ENCODE results near the genes KCNE4 and SCG2.

DNA sequence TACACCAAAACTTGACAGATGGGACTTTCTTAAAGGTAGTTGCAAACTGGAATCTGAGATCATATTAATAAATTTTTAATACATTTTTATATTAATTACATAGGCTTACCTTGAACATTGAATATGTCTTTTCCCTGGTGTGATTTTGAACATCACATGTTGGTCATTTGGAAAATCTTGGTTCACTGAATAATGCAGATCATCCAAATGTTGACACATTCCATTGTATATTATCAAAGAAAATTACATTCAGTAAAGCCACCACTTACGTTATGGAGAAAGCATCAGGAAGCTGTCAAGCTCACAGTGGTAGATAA, 597.0 kb downstream of the EPHA4 start:
- RRBS, result no CpG with 5 or more reads among the region's 1 CpG

- RRBS, result 99% methylated on average over 2 of the region's 7 CpGs
These were observed 116.7 kb downstream of the EPHA4 start for GRCh38 chr2:221455304-221455822.

DNA sequence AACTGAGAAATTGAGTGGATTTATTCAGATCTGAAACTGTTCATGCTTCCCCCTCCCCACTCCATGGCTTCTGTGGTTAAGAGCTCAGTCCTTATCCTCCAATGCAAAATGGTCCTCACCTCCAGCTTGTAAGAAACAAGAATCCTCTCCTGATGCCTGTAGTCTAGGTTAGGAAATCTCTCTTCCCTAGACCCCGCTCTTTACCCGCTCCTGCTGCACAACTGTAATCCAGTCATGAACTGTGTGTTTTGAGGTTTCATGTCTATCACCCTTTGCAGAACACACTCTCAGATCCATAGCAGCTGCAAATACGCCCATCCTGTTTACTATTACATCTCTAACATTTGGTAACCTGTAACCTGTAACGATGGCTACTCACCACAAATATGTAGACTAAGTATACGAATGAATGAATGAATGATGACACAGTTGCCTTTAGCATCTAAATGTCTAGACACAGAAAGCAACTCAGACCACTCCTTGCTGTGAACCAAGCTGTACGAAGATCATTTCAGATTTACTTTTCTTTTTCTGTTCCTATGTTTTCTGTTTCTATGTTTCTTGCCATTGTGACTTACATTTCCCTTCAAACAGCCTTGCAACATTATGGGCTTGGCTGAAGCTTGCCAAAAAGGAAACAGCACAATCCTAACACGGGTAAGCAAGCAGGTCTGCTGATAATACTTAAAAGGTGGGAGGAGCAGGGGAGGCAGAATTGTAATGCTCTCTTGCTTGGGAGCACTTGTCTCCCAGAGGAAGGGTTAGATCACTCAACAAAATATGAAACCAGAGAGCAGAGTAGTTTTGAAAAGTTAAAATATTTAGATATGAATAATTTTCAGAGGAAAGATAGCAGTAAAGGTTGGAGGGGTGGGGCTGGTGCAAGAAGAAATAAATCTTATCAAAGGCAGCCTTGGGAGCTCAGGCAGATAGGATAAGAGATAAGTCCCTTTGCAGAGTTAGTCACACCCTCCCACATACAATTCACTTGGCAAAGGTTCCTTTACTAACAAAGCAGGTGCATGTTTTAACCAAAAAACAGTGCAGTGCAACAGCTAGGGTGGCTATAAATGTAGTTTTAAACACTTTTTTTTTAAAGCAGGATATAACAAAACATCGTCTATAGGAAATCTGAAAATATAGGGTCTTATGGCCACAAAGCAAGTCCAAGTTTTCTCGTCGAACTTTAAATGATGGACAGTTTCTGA, 53.6 kb downstream of the EPHA4 start:
- RRBS, result no CpG with 5 or more reads among the region's 10 CpGs

GRCh38 chr2:221984357-221984779, 314.4 kb downstream of the PAX3 start:
- RRBS, result no CpG with 5 or more reads among the region's 13 CpGs

- RRBS, result 4% methylated on average over 18 of the region's 48 CpGs
These were observed 7.6 kb downstream of the PAX3 start for GRCh38 chr2:222290907-222291900.

- RRBS, result 6% methylated on average over 13 of the region's 44 CpGs
These were observed 1.7 kb downstream of the ENSG00000288658 start for GRCh38 chr2:222318117-222318804.

- RRBS, result no CpG with 5 or more reads among the region's 6 CpGs
These were observed 9.1 kb downstream of the SGPP2 start for GRCh38 chr2:222433324-222433906.

- RRBS, result no CpG with 5 or more reads among the region's 9 CpGs
These were observed 44.2 kb downstream of the MOGAT1 start for GRCh38 chr2:222715719-222716056.

DNA sequence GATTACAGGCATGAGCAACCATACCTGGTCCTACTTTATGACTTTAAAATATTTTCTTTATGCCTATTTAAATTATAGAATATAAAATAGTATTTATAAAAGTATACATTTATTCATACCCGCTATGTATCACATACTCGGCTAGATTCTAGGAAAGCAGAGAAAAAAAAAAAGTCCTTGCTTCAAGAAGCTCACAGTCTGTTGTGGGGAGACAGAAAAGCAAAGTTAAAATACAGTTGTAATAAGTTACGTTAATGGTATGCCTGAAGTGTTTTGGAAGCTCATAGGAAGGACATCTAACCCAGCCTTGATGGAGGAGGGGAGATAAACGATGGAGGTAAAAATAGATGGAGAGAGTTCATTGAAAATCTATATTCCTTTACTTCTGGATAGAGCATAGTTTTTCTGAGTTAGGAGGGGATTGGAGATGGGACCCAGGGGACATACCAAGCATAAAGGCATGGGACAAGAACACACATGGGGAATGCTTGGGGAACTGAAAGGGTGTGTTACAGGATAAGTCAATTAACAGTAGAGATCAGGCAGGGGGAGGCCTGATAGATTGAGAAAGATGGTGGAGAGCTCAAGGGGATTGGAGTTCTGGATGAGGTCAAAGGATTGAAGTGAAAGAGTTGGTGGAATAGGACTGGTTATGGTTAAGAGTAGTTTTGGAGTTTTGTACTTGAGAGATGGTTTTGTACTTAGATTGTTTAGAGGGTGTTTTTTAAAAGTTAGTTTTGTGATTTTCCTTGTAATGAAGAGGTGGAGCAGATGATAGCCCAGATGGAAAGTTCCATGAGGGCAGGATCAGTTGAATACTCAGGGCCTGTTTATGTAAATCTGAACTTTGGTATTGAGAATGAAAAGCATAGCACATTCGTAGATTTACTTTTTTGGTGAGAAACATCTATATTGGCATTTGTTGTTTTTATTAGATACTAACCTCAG, 16.0 kb downstream of the ACSL3 start:
- RRBS, result no CpG with 5 or more reads among the region's 5 CpGs

DNA sequence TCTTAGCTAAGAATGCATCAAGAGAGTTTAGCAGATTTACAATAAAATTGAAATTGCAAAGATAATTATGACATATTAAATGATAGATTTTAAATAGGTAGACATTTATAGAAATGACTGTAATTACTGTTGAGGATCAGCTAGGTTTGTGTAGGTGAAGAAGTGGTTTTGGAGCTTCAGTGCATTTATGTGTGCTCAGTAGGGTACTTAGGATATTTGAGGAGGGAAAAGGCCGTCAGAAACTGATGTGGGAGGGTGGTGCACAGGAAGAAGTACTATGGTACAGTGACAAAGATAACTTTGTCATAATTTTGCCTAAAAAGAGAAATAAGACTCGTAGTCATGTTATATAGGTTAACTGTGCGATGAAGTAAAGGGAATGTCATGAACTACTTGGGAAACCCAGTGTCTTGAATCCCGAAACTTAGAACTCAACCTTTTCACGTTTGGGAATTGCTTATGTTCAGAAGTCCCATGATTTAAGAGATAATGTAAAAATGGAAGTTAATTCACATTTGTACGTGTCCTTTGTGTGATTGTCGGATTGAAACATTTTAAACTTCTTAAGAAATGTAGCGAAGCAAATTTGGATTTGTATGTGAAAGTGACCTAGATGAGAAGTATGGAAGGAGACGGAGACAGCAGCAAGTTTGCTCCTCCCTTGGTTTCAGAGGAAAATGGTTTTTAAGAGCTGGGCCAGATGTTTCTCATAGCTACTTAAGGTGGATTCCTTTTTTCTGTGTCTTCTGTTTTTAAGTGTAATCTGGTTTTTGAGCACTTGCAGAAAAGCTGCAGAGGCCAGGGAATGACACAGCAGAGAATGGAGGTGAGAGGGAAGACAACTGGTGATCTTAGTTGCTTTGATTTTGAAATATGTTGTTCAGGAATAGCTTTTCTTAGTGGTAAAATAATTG, 28.5 kb downstream of the ACSL3 start:
- RRBS, result no CpG with 5 or more reads among the region's 9 CpGs

- RRBS, result no CpG with 5 or more reads among the region's 4 CpGs
These were observed 83.3 kb downstream of the ACSL3 start for GRCh38 chr2:222944061-222944579.

DNA sequence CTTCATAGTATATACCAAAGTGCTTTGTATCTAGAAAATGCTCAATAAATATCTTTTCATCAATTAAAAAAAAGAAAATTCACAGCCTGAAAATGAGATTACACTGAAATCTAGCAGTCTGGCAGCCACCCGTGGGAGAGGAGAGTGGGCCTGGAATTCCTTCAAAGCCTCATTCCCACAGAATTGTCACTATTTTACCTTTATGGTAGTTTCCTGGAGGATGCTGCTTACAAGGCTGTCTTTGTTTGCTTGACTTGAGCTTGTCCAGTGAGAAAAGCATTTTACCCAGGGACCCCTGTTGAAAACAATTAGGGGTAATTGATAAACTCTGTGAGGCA, 13.3 kb upstream of the KCNE4 start:
- RRBS, result no CpG with 5 or more reads among the region's 1 CpG

DNA sequence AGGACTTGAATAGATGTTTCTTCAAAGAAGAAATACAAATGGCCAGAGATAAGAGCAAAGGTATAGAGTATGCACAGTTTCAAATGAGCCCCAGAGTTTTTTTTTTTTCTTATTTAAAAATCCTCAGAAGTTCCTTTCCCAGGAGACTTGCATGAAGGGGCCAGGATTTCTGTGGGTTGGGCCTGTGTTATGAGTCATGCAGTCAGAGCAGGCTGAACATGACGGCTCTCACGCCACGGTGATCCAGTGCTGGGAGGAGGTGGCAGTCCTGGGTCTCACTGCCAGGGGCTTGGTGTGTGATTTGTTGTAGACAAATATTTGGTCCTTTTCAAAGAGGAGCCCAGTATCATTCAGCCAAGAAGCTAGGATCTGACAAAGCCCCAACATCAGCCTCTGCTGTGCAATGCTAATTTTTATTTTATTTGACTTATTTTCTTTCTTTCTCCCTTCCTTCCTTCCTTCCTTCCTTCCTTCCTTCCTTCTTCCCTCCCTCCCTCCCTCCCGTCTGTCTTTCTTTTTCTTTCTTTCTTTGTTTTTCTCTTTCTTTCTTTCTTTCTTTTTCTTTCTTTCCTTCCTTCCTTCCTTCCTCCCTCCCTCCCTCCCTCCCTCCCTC, 10.4 kb upstream of the KCNE4 start:
- RRBS, result no CpG with 5 or more reads among the region's 4 CpGs

DNA sequence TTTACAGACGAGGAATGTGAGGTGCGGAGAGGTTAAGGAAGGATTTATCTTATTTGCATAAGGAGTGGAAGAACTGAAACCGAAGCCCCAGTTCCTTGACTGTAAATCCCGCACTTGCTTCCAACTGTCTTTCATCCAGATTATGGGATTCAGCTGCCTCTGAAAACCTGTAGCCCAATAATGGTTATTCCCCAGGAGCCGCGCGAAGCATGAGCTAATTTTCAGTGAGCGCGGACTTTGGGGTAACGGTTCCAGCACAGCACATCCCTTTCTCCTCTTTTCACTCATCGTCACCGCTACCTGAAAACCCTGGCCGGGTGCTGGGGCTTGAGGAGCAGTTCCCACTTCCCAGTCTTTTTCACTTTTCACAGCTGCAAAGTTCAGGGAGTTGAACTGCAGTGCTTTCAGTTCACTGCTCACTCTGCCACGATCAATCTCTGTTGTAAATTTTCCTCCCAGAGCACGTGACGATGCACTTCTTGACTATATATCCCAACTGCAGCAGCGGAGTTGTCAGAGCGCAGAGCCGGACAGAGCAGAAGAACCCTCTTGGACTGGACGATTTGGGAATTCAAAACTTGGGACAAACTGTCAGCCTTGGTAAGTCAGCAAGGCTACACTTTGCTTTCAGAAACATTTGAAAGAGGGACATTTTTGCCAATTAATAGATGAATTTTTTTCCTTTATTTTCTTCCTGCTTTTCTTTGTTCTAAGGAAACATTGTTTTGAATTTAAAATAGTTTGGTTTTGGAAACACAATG, at the start of gene KCNE4:
KCNE4 (plus strand) TSS at position 516 of the 761 bp plus-strand sequence.
- RRBS, result no CpG with 5 or more reads among the region's 20 CpGs

DNA sequence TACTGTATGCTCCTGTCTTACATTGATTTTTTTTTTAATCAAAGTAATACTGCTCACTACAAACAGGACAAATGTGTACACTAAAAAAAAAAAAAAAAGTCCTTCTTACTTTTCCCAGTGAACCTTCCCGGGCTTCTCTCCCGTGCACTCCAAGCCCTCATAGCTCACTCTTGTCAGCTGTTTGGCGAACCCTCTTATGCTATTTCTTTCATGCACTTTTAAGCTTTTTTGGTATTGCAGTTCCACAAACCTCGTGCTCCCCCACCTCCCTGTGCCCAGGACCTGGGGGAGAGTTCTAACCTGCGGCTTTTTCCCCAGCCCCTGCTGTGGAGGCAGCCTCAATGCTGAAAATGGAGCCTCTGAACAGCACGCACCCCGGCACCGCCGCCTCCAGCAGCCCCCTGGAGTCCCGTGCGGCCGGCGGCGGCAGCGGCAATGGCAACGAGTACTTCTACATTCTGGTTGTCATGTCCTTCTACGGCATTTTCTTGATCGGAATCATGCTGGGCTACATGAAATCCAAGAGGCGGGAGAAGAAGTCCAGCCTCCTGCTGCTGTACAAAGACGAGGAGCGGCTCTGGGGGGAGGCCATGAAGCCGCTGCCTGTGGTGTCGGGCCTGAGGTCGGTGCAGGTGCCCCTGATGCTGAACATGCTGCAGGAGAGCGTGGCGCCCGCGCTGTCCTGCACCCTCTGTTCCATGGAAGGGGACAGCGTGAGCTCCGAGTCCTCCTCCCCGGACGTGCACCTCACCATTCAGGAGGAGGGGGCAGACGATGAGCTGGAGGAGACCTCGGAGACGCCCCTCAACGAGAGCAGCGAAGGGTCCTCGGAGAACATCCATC, 721 bp downstream of the KCNE4 start:
- RRBS, result 90% methylated on average over 6 of the region's 38 CpGs

GRCh38 chr2:223093250-223093731, 41.3 kb downstream of the KCNE4 start:
- RRBS, result no CpG with 5 or more reads among the region's 8 CpGs

DNA sequence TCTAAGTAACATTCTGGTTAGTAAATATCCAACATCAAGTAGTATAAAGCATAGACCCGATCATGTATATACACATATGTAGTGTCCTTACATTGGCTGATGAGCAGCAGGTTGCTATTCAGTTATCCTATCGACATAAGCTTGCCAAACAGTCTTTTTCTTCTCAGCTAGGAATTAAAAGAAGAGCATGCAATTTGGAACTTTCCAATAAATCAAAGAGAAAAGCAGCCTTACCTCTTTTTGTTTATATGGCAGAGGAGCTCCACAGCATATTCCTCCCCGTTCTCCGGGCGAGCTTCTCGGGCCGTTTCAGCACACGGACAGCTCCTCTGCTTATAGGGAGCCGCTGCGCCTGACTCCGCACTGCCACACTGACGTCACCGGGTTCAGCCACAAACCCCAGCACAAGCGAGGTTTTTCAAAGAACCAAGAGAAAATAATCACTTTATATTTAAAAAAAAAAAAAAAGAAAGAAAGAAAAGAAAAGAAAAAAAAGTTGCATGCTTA, at the start of gene SCG2:
SCG2 (minus strand) TSS at position 311 of the 507 bp plus-strand sequence.
- RRBS, result 3% methylated on average over 9 of the region's 14 CpGs

DNA sequence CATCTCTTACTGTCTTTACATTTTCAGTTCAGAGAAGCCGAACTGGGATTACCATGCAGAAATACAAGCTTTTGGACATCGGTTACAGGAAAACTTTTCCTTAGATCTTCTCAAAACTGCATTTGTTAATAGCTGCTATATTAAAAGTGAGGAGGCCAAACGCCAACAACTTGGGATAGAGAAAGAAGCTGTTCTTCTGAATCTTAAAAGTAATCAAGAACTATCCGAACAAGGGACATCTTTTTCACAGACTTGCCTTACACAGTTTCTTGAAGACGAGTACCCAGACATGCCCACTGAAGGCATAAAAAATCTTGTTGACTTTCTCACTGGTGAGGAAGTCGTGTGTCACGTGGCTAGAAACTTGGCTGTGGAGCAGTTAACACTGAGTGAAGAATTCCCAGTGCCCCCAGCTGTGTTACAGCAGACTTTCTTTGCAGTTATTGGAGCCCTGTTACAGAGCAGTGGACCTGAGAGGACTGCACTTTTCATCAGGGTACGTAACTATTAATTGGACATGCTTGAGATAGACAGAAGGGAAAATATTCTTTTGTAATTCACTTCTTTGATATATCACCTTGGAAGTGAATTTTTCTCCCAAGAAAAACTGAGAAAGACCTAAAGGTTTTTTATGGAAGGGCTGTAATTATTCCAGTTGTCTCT, 2.4 kb downstream of the MRPL44 start:
- RRBS, result no CpG with 5 or more reads among the region's 8 CpGs

- RRBS, result no CpG with 5 or more reads among the region's 3 CpGs
These were observed 106.8 kb upstream of the SERPINE2 start for GRCh38 chr2:224145841-224146353.

DNA sequence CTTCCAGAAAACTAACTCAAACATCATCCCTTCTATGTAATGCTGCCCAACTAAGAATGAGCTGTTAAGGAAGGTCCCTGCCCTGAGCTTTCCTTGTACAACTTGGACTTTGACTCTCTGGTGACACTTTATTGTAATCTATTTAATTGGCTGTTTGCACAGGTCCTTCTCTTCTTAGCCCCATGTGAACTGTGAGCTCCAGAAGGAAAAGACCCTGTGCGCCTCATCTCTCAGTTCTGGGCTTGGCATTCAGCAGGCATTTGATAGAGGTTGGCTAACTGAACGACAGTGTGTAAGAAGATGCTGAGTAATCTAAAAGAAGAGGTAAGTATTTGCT, 60.6 kb upstream of the CCDC195 start:
- RRBS, result no CpG with 5 or more reads among the region's 2 CpGs